HEK293 (cell line): ENCODE measurements around the gene KIZ.

- PRO-cap: no peak
- RRBS, 2 experiments: no CpG with 5 or more reads among the region's 14 CpGs
Measured at GRCh38 chr20:20468038-20469320, 100.6 kb downstream of the INSM1 start.

GRCh38 chr20:20603374-20603772 is 109.1 kb downstream of the RALGAPA2 start:
- PRO-cap: no peak
- RRBS, 2 experiments: no CpG with 5 or more reads among the region's 5 CpGs

GRCh38 chr20:20696234-20696860 is 16.1 kb downstream of the RALGAPA2 start:
- PRO-cap: no peak
- RRBS, 2 experiments: no CpG with 5 or more reads among the region's 2 CpGs

DNA sequence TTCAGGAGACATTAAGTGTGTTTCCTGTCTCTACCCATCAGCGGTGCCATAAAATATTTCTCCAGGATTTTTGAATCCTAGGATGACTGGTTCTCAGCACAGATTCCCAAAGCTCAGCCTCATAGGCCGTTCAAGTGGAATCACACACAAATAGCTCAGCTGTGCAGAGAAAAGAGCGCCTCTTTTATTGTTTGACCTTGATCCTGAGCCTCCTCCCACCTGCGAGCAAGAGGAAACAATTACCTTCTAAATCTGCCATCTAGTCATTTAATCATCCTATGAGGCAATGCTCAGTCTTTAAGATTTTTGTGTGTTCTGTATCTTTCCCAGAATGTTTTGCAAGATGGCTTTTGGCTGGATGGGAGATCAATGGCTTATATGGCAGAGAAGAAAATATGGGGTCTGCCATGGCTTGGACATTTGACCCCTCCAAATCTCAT is 31.9 kb upstream of the RALGAPA2 start:
- PRO-cap: no peak
- RRBS, 2 experiments: no CpG with 5 or more reads among the region's 4 CpGs

- PRO-cap: bidirectional peak, plus-strand start at chr20:21126082, minus-strand start at chr20:21125802; bidirectional peak, plus-strand start at chr20:21126440, minus-strand start at chr20:21126446; bidirectional peak, plus-strand start at chr20:21126619, minus-strand start at chr20:21126621; bidirectional peak, plus-strand start at chr20:21126679, minus-strand start at chr20:21126682
- RRBS, 2 experiments: 1% methylated on average over 35 of the region's 86 CpGs
Measured at GRCh38 chr20:21125681-21126898, at the start of gene KIZ. Gene KIZ, plus strand, starts transcription at chr20:21126082.

DNA sequence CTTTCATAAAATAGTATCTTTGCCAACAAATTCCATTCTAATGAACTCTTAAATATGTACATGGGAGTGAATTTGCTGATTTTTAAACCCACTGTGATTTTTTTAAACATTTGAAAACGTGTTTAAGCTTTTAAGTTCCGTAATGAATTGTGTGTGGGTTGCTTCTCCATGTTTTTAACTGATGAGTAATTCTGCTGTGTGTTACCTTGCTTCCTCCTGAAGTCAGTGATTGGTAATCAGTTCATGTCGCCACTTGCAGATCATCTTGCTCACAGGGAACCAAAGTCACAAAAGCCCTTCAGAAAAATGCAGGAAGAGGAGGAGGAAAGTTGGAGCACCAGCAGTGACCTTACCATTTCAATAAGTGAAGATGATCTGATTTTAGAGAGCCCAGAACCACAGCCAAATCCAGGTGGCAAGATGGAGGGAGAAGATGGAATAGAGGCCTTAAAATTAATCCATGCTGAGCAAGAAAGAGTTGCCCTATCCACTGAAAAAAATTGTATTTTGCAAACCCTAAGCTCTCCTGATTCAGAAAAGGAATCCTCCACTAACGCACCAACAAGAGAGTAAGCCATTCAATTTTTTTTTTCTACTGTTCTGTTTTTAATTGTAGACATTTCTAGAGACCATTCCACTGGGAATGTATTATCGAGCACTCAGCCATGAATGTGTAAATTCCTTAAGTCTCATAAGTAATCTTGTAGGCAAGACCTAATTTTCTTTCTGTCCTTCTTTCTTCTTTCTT is 36.9 kb downstream of the KIZ start:
- PRO-cap: no peak
- RRBS, 2 experiments: no CpG with 5 or more reads among the region's 5 CpGs

- PRO-cap: no peak
- RRBS, 2 experiments: no CpG with 5 or more reads among the region's 8 CpGs
Measured at GRCh38 chr20:21304180-21304583, 1.1 kb downstream of the XRN2 start.

GRCh38 chr20:21564225-21564838 is 50.5 kb upstream of the NKX2-2 start:
- PRO-cap: no peak
- RRBS, 2 experiments: no CpG with 5 or more reads among the region's 18 CpGs

- PRO-cap: no peak
- RRBS, 2 experiments: no CpG with 5 or more reads among the region's 6 CpGs
Measured at GRCh38 chr20:22371750-22372238, 212.6 kb downstream of the FOXA2 start.

DNA sequence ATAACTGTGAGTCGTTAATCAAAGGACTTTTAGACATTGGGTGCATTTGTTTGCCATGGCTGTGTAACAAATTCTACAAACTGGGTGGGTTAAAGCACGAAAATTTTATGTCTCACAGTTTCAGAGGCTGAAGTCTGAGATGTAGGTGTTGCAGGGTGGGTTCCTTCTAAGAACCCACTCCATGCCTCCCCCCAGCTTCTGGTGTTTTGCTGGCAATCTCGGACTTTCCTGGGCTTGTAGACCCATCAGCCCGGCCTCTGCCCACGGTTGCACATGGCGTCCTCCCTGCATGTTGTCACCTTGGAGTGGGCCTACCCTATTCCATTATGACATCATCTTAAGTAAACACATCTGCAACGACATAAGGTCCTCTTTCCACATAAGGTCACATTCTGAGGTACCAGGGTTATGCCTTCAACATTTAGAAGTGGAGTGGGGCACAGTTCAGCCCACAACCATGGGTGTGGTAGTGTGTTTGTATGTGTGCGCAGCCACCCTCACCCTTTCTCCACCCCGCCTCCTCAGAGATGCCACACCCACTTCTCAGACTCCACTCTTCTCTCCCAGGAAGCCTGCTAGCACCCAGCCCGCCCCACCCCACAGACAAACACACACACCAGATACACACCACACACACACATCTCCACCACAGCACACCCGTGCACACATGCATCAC is 113.0 kb downstream of the FOXA2 start:
- PRO-cap: no peak
- RRBS, 2 experiments: no CpG with 5 or more reads among the region's 11 CpGs

- PRO-cap: no peak
- RRBS, 2 experiments: no CpG with 5 or more reads among the region's 3 CpGs
Measured at GRCh38 chr20:22524560-22524901, 59.8 kb downstream of the FOXA2 start.

DNA sequence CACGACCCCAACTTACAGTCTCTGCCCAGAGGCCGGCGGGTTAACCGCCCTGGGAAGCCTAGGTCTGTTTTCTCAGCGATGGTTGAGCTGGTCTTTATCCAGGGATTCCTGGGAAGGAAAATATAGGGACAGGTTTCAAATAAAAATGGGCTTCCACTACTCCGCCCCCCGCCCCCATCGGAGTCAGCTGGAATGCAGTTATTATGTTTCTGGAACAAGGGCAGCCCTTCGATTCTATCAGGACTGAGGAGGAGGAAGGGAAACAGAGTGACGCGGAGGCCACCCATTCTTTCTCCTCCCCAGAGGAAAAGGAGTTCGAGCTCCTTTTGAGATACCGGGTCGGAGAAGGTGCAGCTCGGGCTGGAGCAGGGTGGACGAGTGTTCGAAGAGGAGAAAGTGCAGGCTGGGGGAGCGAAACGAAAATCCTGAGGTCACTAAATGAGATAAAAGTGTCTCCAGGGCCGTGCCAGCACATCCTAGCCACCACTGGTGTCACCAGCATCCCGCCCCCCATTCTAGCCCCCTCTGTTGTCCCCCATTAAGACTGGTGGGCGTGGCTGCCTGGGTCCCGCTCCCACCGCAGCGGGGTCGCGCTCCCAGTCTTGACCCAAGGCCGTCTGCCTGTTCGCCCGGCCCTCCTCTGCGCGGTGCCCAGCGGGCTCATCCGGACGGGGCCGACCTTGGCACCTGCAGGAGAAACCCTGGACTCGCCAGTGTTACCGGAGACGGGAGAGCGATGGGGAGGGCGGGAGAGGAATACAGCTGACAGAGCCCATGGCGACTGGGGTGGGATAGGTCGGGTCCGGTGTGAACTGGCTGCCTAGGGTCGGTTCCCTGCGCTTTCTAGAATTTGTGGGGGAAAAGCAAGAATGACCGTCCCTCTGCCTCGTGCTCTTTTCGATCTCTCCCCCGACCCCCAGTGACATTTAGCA is 16.3 kb downstream of the FOXA2 start:
- PRO-cap: no peak
- RRBS, 2 experiments: 88 to 97% methylated on average over 11 to 14 of the region's 50 CpGs

DNA sequence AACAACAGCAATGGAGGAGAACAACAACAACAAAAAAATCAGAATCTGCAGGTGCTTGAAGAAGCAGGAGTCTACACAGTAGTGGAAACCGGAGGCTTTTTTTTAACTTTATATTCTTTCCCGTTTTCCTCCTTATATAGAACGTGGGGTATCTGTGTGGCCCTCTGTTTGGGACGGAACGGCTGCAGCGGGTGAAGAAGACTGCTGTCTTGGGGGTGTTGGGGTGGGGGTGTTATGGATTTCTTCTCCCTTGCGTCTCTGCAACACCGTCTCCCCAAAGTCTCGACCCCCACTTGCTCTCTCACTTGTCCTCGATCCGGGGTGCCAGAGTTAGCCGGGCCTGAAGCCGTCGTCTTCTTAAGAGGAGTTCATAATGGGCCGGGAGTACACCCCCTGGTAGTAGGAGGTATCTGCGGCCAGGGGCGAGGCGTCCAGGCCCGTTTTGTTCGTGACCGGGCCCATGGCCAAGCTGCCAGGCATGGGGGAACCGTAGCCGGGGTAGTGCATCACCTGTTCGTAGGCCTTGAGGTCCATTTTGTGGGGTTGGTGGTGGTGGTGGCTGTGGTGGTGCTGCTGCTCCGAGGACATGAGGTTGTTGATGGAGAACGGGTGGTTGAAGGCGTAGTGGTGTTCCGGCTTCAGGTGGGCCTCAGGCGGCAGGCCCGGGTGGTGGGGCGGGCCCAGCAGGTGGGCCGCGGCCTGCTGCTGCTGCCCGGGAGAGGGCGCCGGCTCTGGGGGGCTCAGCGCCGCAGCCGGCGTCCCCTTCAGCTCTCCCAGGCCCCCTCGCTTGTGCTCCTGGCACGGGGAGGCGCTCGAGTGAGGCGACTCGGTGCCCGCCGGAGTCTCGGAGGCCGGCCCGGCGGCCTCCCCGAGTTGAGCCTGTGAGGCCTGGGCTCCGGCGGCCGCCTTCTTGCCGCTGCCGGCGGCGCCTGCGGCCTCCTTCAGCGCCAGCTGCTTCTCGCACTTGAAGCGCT is 2.6 kb downstream of the FOXA2 start:
- PRO-cap: no peak
- RRBS, 2 experiments: 95 to 96% methylated on average over 25 to 27 of the region's 64 CpGs

DNA sequence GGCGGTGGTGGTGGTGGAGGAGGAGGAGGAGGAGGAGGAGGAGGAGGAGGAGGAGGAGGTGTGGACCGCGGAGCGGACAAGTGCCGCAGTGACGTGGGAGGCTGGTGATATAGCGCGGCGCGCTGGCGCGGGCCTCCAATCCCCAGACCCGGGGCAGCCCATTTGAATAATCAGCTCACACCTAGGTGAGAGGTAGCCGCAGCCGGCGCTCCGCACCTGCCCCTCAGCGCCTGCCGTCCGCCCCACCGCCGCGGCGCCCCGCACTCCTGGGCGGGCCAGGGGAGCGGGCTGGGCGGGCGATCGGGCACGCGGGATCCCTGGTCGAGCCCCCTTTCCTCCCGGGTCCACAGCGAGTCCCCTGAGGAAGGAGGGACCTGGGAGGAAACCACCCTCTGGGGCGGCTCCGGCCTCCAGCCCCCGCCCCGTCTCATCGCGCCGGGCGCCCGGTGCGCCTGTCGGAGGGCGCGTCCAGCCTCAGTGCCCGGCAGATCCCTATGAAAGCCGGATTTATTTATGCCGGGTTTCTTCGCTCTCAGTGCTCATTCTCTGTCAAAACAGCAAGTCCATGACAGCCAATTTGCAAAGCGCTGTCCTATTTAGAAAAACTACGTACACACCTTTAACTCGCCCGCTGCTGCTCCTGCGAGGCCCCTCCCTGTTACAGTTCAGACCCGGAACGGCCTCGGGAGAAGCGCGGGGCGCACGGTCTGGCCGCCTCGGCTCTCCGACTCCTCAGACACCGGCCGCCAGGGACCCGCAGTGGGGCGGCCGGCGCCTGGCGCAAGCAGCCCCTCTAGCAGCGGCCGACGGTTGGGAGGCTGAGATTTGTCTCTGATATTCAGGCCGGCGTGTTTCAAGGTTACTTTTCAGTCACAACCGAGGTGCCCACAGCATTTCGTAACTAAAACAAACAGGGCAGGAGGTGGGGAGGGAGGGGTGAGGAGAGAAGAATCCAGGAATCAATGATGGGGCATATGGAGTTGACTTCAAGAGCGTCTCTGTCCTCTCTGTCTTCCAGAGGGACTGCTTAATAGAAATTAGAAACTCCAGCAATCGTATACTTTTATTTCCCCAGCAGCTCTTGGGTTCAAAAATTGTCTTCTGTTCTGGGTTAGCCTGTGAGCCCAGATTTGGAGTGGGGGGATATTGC is 661 bp upstream of the FOXA2 start:
- PRO-cap: no peak
- RRBS, 2 experiments: 3 to 4% methylated on average over 27 to 28 of the region's 83 CpGs

GRCh38 chr20:22684478-22685160 is 100.2 kb upstream of the FOXA2 start:
- PRO-cap: no peak
- RRBS, 2 experiments: no CpG with 5 or more reads among the region's 11 CpGs

- PRO-cap: no peak
- RRBS, 2 experiments: no CpG with 5 or more reads among the region's 7 CpGs
Measured at GRCh38 chr20:22984241-22984755, 50.8 kb upstream of the SSTR4 start.

DNA sequence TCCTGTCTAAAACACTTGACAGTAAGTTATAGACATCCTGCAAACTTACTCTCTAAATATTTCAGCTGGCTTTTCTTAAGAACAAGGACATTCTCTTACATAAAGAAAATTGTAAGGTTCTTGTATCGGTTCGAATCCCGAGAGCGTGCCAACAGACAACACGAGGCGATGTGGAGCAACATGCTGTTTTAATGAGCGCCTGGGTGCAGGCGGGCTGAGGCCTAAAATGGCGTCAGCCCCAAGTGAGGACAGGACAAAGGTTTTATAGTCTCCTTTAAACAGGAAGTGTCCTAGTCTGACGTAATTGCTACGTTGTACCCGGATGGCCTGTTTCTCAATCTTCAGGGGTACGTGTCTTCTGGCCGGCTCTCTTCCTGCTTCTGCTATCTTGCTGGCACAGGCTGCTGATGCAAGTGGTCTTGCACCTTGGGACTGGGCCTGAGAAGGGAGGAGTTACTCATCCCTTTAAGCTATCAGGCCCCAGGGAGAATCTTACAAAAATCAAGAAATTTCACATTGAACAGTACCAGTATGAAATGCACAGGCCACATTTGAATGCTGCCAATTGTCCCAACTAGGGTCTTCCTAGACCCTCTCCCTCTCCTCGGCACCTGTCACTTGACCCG is 9.6 kb upstream of the SSTR4 start:
- PRO-cap: no peak
- RRBS, 2 experiments: no CpG with 5 or more reads among the region's 16 CpGs

DNA sequence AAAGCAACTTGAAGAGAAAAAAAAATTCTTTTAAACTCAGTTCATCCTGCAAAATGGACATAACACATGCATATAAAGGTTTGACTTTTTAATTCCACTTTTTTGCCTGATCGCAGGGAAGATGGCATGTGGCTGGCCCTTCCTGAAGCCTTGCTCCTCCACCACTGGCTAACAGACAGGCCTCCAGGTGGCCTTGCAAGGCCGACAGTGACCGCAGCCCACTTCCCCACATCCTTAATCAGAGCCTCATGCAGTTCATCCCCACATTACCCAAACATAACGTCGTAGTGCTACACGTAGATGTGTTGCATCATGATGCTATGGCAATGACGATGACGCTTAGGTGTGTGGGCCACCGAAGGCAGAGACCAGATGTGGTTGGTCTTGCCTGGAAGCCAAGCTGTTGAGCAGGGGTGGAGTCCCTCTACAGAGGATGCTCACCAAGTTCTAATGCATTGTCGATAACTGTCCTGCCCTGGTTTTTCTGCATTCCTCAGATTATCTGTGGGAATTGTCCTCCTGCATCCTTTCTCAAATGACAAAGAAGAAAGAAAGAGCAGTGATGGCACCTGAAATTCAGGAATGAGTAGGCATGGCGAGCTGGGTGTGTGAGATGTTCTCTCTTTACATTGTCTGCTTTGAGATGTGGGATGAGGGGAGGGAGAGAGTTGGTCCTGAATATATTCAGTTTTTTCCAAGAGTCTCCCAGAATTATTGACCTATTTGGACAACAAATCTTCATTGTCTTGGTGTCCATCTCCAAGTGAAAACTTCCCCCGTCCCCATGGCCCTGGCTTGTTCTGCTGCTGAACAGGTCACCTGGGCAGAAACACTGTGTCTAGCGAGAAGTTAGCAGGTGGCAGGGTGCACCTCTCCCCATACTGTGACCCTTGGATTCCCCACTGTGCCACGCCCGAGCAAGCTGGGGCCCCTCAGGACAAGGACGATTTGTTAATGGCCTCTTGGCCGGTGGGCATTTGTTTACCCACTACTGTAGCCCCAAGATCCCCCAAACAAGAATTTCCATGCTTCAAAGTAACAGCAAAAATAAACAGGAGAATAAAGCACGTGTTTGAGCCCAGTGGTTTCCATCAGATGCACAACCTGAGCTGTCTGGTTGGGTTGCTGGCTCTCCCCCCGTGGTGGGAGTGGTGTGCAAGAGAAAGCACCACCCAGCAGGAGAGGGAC is 5.3 kb downstream of the CD93 start:
- PRO-cap: no peak
- RRBS, 2 experiments: no CpG with 5 or more reads among the region's 19 CpGs

DNA sequence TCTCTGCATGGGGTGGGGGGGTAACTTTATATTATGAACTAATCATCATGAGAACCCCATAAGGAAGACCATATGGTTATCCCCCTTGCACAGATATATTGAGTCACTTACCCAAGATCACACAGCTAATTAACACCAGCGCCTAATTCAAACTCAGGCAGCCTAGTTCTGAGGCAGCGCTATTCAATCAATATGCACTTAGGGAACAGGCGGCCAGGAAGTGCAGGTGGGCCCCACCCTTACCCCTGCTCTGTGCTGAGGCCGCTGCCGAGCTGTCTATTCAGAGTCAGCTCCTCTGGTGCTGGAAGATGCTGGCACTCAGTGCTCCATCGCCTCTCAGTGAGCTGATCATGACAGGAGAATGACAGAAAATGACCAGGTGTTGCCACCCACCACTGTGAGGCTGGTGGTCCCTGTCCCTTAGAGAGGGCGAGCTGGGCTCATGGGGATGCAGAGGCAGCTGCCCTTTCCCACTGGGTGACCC is 42.3 kb upstream of the CD93 start:
- PRO-cap: no peak
- RRBS, 2 experiments: no CpG with 5 or more reads among the region's 7 CpGs

DNA sequence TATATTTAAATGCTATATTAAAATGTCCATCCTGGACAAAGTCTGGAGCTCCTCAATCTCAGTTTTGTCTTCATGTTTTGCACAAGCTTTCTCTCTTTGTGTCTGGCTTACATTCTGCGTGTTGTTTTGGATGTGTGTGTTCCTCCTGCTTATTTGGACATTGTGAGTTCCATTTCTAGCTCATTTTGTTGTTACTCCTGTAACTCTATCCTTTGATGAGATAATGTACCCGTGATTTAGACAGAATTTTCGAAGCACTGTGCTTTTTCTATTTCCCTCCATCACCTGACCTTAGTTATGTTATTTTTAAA is 54.4 kb upstream of the CD93 start:
- PRO-cap: no peak
- RRBS, 2 experiments: no CpG with 5 or more reads among the region's 3 CpGs